Measurements from ENCODE around the gene SLX9.

DNA sequence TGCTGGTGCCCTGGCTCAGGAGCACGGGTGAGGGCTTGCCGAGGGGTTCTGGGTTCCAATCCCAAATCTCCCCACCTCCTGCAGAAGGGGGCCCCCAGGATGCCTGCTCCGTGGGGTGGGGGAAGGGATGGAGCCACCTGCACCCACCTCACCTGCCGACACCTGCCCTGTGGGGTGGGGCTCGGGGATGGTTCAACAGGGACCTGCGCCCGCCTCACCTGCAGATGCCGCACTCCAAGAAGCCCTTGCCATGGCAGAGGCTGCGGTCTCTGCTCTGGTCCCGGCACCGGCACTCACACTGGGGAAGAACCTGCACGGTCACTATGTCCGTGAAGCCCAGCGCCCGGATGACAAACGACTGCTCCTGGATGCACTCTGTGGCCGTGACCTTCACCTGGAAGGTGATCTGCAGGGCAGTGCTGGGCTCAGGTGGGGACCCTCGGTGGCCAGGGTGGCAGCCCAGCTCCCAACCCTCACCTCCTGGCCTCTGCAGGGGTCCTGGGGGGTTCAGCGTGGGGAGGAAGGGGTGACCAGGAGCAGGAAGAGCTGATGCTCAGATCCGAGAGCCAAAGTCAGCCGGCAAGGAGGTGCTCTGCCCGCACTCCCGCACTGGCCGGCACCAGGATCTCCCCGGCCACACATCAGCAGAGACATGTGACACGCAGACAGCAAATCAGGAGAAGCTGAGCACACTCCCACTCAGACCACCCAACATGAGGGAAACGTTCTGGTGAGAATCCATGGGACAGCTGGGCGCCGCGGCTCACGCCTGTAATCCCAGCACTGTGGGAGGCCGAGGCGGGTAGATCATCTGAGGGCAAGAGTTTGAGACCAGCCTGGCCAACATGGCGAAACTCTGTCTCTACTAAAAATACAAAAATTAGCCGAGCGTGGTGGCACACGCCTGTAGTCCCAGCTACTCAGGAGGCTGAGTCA lies 18.4 kb upstream of the PTTG1IP start:
- PRO-cap: no peak

DNA sequence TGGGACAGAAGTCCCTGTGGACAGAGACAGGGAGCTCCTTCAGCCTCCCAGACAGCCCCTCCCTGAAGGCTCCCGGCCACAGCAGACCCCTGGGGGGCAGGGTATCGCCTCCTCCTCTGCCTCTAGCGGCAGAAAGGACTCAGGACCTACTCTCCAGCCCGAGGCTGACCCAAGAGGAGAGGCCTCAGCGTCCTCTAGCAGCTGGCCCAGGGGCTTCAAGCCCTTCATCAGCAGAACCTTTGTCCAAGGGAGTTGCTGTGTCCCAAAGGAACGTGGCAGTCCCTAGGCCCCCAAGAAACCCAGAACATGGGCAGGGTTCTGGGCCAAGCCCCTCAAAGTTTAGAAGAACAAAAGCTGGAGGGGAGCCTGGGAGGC lies 13.5 kb downstream of the ITGB2 start:
- PRO-cap: no peak

DNA sequence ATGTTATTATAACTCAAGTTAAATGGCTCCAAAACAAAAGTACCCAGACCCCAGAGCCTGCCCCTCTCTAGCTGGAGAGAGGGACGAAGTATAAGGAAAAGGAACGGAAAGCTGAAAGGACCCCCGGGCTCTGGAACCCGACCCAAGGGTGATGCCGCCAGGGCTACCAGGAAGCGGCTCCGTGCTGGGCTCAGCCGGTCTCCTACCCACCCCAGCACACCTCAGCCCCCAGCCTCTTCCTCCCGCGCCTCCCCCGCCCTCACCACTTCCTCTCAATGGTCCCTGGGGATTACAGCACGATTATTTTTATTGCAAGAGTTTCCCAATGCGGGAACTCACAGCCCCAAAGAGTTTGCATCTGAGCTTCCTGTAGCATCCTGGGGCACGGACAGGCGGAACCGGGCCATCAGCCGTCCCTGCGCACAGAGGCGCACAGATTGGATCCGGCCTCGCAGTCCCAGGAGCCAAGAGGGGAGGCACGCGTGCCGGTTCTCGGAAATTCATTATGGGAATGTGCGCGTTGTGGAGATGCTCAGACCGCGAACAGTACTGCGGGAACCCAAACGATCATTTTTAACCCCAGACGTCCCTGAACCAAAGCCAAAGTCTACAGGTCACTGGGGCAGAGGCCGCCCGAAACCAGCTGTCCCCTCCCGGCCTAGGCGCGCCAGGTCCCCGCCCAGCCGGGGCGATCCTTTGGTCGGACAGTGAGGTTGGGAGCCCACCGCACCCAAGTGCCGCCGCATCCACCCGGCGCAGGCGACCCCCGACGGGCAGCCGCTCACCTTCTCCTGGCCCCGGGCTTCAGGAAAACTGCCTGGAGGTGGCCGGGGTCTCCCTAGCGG lies 8.6 kb upstream of the SLX9 start:
- PRO-cap: no peak

DNA sequence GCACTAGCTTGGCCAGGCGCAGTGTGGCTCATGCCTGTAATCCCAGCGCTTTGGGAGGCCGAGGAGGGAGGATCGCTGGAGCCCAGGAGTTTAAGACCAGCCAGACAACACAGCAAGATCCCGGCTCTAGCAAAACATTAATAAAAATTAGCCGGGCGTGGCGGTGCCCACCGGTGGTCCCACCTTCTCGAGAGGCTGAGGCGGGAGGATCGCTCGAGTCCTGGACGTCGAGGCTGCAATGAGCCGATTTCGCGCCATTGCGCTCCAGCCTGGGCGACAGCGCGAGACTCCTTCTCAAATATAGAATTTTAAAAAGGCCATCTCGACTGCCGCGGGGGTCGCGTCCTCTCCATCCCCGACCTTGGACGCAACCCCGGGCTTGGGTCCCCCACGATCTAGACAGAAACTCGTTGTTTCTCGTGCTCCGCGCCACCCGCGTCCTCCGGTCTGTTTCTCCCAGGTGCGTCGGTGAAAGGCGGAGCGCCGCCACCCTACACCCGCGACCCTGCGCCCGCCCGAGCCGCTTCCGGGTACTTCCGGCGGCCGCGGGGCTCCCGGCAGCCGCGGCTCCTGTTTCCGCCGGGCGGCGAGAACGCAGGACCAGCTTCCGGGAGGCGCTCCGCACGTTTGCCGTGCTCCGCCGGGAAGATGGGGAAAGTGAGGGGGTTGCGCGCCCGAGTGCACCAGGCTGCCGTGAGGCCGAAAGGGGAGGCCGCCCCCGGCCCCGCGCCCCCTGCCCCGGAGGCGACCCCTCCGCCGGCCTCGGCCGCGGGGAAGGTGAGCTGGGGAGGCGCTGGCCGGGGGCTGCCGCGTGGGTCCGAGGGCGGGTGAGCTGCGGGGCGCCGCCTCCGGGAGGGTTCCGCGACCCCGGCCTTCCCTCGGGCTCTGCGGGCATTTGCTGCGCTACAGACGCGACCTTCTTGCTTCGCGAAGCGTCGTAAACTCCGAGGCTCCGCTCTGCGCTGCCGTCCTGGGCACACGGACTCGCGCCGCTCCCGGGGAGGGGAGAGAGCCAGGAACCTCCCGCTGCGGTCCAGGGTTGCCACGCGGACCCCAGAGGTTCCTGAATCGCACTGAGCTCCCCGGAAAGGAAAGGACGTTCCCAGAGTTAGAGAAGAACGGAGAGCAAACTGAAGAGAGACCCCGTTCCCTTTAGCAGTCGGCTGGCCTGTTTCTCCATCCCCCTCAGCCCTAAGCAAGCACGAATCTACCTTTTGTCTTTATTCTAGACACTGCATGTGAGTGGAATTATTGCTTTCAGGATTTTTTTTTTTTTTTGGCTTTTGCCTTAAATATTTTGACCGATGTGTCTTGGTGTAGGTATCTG lies at the start of gene SLX9:
SLX9 (plus strand) TSS at position 620 of the 1,327 bp plus-strand sequence.
- PRO-cap: bidirectional peak, plus-strand start at position 633 of the sequence, minus-strand start at position 493 of the sequence; bidirectional peak, plus-strand start at position 906 of the sequence, minus-strand start at position 897 of the sequence

DNA sequence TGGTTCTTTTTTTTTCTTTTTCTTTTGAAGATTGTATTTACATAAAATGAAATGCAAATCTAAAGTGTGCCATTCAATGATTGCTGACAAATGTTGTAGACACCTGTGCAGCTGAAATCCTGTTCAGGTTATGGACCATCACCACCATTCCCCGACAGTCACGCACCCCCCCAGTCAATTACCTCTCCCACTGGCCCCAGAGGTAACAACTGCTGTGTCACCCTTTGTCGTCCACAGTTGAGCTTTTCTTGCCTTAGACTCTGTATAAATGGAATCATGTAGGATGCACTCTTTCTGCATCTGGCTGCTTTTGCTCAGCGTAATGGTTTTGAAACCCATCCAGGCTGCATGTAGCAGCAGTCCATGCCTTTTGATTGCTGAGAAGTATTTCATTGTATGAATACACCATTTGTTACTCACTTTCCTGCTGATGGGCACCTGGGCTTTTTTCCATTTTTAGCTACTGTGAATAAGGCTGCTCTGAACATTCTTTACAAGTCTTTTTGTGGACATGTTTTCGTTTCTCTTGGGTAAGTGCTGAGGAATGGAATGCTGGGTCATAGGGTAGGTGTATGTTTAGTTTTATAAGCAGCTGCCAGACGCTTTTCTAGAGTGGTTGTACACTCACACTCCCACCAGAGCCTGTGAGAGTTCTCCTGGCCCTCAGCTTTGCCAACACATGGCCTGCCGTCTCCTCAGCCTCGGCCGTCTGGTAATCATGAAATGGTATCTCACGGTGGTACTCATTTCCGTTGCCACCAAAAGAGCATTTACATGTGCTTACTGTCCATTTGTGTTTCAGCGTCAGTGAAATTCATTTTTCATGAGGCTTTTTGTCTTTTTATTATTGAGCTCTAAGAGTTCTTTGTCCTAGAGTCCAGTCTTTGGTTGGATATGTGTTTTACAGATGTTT lies 22.6 kb downstream of the SLX9 start:
- PRO-cap: no peak

DNA sequence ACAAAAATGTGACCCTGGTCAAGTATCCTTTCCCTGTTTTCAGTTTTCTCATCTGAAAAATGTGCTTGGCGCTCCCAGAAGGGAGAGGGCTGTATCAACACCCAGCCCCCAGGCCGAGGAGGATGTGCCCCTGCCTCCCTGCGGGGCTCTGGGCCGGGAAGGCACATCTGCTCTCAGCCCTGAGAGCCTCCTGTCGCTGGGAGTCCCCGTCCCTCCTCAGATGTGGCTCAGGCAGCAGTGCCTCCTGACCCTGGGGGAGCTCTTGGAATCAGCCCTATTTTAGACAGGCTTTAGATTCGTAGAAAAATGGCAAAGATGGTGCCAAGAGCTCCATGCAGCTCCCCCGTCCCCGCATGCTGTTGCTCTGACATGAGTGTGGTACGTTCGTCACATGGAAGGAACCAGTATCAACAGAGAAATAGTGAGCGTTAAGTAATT lies 29.5 kb downstream of the SLX9 start:
- PRO-cap: unidirectional peak, plus-strand start at position 219 of the sequence; unidirectional peak, plus-strand start at position 293 of the sequence

GRCh38 chr21:45050023-45051023 lies 24.1 kb upstream of the ADARB1 start:
- PRO-cap: no peak

DNA sequence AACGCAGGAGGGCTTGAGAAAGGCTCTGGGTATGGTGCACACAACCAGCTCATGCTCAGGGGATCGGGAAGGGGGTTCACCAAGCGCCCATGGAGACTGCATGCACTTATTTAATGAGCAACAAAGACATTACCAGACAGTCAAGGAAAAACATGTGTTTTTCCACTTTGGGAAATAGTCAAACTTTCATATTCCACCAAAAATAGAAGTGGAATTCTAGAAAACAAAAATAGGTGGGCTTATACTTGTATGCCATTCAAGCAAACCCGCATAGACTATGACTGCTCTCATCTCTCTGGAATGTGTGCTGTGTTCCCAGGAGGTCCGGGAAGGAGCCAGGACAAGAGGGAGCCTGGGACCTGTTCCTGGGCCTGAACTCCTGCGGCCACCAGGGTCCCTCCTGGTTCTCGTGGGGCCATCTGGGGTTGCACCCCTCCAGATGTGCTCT lies 9.9 kb upstream of the ADARB1 start:
- PRO-cap: no peak

GRCh38 chr21:45095485-45096017 lies 21.2 kb downstream of the ADARB1 start:
- PRO-cap: no peak

DNA sequence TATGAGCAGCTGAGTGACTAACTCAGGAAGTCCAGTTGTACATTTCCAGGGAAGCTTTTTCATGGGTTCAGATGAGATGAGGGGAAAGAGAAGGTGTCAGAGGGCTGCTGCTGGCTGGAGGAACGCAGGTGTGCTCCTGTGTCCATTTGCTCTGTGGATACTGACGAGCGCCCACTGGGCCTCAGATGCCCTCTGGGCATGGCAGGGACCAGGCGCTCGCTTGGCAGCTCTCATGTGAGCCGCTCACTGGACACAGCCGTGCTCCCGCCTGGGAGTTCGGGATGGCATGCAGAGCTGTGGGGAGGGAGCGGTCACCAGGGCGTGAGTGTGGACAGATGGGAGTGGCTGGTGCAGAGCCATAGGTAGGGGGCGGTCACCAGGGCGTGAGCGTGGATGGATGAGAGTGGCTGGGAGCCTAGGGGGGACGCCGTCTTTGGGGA lies 55.0 kb downstream of the ADARB1 start:
- PRO-cap: no peak

DNA sequence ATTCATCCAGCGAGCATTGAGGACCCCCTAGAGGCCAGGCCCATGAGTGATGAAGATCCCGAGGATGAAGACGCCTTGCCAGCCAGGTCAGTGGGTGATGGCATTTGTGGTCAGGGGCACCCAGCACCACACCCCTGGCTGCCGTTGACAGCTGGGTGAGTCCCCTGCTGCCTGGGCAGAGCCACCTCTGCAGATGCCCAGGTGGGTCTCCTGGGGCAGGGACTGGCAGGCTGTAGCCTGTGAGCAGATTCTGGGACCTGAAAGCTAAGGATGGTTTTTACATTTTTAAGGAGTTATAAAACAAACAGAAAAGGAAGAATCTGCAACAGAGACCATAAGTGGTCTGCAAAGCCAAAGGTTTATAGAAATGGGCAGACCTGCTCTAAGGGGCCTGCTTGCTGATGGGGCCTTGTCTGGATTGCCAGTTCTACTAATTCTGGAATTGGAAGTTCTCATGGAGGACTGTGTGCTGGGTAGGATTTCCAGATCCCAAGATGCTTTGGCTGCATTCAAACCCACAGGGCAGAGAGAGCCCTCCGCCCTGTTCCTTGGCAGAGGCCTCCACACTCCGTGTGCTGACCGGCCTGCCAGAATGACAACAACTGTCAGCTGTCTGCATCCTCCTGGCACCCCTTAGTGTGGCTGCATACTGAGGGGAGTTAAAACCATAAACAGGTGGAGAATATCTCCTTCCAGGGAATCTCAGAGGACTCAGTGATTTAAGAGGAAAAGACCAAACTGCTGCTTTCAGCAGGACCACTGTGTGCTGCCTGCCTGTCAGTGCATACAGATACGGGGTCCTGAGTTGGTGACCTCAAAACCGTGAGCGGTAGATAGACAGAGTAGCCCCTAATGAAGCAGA lies 60.6 kb downstream of the ADARB1 start:
- PRO-cap: no peak

GRCh38 chr21:45225776-45226358 lies 61.8 kb downstream of the POFUT2 start:
- PRO-cap: no peak

DNA sequence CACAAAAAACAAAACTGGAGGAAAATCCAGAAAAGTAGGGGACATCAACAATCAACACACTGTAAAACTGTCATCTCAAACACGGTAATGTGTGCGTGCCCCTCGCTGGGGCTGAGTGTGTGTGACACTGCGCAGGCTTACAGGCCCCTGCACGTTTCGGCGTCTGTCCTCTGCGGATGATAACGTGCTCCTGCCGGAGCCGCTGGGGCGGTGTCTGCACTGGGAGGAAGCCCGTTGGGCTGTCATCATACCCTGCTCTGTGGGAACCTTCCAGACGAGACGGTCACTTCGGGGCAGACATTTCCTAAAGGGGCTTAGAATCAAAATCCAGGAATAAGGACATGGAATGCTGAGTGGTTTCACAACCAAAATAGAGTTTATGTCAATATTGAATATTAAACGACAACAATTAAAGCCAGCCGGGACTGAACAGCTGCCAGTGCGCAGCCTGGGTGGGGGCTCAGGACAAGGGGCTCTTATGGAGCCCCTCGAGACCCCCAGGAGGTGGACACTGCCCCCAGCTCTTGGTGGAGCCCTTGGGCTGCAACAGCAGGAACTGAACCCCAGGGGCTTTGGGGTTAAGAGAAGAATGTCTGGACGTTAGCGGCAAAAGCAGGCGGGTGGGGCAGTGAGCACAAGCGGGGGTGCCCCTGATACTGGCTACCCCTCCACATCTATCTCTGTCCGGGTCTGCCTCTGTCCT lies 11.9 kb upstream of the POFUT2 start:
- PRO-cap: no peak

DNA sequence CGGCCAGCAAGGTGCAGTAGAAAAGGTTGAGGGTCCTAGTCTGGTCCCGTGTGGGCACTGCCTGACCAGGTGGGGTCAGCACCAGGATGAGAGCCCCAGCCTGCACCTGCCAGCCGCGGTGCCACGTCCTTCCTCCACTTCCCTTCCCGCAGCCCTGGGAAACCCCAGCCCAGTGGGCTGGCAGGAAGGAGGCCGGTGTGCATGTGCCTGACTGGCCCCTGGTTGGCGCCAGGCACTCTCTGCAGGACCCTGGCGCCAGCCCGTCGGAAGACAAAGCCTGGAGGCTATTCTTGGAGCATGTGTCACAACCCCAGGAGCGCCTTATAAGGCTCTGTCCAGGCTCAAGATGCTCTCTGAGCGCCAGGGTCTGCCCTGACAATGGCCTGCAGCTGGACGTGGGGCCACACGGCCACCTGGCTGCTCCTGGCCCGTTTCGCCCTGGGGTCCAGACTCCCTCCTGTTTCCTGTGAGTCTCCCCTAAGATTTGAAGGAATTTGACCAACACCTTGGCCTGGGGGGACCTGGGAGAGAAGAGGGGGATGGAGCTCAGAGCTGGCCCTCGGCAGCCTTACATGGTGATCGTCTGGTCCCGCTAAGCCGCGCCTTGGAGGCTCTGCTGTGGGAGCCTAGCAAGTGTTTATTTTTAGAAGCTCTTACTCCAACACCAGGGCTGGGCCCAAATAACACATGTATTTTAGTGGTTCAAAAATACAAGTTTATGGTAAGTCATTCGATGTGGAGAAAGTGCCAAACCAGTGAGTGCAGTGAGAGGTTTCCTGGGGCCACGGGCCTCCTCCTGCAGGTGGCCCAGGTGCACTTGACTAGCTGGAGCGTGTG lies 32.0 kb upstream of the POFUT2 start:
- PRO-cap: no peak

GRCh38 chr21:45324657-45325168 lies 37.0 kb upstream of the POFUT2 start:
- PRO-cap: no peak

DNA sequence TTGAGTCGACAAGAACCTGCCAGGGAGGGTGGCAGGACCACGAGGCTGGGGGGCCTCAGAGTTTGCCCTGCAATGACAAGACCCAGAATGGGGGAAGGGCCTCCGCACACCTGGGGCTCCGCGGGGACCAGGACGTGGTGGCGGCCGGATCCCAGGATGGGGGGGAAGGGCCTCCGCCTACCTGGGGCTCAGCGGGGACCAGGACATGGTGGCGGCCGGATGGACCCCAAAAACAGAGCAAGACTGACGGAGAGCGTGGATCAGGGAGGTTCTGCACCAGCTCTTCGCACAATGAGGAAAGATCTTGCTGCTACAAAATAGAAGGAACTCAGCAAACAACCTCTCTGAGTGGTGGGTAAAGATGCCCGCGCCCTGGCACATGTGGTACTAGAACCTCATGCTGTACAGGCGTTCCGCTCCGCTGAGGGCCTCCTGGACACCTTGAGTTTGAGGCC lies 53.7 kb upstream of the COL18A1 start:
- PRO-cap: no peak

DNA sequence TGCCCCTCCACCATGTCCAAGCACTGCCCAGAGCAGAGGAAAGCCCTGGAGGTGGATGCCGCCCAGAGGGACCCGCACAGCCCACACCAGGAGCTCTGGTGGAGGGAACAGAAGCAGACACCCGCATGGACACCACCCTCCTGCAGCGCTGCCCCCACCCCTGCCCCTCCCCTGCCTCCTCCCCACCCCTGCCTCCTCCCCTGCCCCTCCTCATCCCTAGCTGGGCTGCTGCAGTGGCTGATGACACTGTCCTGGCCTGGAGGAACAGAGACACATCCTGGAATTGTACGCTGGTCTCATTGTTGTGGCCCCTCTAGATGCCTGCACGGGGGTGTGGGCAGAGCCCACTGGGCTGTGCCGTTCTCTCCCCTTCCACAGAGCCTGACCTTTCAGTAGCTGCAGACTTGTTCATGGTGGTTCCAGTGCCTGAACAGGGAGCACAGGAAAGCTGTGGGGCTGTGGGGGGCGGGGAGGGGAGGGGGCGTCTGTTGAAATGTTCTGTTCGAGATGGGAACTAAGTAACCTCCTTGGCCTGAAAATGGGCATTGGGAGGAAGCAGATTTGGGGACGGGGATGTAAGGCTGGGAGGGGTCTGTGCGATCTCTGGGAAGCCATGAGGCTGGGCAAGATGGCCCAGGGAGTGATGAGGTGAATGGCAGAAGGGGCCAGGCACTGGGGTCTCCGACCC lies 30.4 kb upstream of the COL18A1 start:
- PRO-cap: no peak

GRCh38 chr21:45388011-45388448 lies 16.9 kb upstream of the COL18A1 start:
- PRO-cap: no peak

DNA sequence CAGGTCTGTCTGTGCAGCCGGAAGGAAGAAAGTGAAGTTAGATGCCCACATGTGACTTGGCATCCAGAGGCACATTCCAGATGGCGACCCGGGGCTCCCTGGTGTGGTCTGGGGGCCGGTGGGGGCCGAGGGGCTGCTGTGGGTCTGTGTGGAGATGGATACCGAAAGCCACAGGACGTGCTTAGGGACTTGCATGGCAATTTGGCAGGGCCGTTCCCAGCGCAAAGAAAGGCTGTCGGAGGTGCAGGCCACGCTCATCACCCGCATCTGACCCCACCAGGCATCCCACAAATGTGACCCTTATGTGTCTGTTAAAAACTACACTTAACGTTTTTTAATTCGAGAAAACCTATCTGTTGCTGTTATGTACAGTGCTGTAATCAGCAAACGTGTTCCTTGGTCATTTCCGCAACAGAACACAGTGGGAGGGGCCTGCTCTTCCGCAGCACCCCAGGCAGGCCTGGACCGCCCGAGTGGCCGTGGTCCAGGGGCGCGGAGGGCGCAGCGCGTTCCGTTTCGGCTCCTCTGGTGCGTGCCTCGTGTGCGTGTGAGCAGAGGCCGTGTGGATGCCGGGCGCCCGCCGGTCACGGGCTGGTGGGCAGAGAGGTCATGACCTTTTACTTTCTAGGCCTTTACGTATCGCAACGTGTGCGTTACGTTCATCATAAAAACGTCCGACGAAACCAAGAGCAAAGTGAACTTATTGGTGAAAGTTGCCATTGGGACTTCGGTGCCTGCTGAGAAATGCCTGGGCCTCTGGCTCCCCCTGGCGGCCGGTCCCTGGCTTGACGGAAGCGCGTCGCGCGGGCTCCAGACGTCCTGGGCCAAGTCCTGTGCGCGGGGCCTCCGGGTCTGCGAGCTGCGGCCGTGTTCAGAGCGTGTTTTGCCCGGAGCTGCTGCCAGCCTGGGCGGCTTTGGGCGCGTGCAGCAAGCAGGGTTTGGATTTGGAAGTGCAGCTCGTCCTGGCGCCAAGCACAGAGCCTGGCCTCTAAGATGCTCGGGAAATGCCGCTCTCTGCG lies 34.1 kb downstream of the COL18A1 start:
- PRO-cap: no peak

GRCh38 chr21:45505744-45506087 lies 36.5 kb downstream of the SLC19A1 start:
- PRO-cap: no peak

All from neuron (in vitro differentiated cells).